RPMI7951 (cell line): ENCODE measurements around the genes TNNT1 and COX6B2.

- RAMPAGE, long total RNA: no peak
Measured at GRCh38 chr19:55076134-55077087, 742 bp downstream of the EPS8L1 start.

DNA sequence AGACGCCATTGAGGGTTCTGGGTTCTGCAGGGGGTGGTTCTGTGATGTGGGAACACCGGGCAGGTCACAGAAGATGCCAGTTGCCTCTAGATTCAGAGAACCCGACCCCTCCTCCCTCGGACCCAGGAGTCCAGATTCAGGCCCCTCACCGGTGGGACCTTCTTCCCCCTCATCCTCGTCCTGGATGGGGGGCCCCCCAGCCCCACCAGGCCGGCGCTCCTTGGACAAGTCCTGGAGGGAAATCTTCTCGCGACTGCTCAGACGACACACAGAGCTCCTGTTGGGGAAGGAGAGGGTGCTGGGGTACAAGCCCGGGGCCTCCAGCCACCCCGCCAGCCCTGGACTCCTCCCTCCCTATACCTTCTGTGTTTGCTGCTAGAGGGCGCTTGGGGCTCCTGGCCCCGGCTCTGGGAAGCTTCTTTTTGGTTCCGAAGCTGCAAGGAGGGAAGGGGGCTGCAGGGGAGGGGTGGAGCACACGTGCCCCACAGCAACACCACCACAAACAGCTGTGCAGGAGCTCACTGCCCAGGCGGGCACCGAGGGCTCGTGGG is 20.3 kb downstream of the EPS8L1 start:
- RAMPAGE, long total RNA: no peak

DNA sequence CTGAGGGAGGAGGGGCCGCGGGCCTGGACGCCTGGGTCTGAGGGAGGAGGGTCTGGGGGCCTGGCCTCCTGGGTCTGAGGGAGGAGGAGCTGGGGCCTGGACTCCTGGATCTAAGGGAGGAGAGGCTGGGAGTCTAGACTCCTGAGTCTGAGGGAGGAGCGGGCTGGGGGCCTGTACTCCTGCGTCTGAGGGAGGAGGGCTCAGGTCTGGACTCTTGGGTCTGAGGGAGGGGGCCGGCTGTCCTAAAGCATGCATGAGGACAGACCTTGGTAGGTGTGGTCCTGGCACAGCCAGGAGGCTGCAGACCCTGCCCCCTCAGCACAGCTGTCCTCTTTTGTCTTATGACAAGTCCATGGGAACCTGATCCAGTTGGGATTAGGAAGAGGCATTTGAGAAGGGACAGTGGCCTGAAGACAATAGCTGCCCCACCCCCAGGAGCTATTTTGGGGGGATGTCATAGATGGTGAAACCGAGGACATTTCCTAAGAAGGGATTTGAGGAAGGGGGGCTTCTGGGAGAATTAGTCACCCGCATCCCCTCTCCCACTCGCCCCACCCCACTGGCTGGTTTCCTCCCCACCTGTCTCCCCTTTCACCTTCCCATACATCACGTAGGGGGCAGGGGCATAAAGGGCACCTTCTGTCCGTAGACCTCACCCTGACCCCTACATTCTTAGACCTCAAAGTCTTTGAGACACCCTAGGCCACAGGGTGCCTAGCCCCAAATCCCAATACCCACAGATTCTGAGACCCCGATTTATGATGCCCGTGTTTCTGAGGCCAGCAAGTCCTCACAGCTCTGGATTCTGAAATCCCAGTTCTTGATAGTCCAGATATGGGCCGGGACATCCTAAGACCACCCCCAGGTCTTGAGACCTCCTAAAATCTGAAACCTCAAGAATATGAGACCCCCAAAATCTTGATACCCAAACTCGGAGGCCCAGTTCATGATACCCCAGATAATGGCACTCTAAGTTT is 984 bp downstream of the TNNT1 start:
- RAMPAGE, long total RNA: no peak

DNA sequence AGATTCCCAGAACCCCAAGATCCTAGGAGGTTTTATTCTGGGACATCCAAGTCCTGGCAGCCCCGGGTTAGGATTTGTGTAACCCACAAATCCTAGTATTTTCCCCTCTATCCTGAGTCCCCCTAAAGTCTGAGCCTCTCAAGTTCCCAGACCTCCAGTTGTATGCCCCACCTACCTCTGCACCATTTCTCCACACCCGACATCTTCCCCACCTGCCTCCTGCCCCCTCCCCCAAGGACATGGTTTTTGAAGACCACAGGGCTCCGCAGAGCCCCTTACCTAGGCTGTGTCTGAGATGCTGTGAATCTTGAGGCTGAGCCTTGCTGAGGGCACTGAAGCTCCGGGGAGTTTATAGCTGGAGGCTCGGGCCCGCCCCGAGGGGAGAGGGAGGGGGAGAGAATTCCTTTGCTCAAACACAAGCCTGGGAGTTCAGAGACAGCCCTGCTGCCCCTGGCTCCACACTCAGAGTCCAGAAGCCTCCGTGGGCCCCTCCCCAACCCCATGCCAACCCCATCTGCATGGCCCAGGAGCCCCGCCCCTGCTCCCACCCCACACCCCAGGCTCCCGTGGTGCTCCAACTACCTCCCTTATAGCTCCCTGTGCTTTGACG is at the start of gene TNNT1:
TNNT1 (minus strand) TSS at position 325 of the 610 bp plus-strand sequence.
- RAMPAGE, long total RNA: no peak

GRCh38 chr19:55159645-55160301 is 2.2 kb upstream of the TNNI3 start:
- RAMPAGE, long total RNA: no peak

- RAMPAGE, long total RNA: no peak
Measured at GRCh38 chr19:55223918-55224525, 4.5 kb downstream of the TMEM86B start.

DNA sequence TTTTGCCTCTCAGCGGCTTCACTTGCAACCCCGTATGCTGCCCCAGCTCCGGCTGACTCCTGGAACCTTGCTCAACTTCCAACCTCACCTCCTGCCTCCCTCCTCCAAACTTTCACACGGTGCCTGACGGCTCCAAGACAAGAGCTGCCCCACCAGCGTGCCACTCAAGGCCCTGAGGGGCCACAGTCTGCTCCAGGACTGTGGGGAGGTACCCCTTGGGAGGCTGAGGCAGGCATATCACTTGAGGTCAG is 12.9 kb downstream of the PPP6R1 start:
- RAMPAGE, long total RNA: no peak

GRCh38 chr19:55256804-55257079 is 2.1 kb downstream of the PPP6R1 start:
- RAMPAGE, long total RNA: no peak

GRCh38 chr19:55273910-55274612 is 5.8 kb downstream of the HSPBP1 start:
- RAMPAGE, long total RNA: no peak

- RAMPAGE, long total RNA: no peak
Measured at GRCh38 chr19:55301549-55302625, 18.1 kb downstream of the BRSK1 start.

DNA sequence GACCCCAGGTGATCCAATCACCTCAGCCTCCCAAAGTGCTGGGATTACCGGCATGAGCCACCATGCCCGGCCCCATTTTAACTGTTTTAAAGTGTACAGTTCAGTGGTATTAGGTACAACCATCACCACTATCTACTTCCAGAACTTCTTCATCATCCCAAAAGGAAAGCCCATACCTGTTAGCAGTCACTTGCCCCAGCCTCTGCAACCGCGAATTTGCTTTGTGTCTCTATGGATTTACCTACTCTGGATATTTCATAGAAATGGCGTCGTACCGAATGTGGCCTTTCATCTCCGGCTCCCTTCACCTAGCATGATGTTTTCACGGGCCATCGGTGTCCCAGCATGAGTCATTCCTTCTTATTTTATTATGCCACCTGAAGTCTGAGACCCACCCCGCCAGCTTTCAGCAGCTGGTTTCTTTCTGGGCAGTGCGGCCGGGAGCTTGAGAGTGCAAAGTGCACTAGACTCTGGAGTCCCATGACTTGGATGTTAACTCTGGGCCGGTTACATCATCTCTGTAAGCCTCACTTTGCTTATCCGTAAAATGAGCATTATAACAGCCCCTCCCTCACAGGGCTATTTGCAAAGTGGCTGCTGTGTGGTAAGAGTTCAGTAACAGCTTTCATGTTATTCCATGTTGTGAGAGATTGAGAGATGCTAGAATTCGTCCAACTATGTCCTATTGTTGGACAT is 5.9 kb upstream of the KMT5C start:
- RAMPAGE, long total RNA: no peak

DNA sequence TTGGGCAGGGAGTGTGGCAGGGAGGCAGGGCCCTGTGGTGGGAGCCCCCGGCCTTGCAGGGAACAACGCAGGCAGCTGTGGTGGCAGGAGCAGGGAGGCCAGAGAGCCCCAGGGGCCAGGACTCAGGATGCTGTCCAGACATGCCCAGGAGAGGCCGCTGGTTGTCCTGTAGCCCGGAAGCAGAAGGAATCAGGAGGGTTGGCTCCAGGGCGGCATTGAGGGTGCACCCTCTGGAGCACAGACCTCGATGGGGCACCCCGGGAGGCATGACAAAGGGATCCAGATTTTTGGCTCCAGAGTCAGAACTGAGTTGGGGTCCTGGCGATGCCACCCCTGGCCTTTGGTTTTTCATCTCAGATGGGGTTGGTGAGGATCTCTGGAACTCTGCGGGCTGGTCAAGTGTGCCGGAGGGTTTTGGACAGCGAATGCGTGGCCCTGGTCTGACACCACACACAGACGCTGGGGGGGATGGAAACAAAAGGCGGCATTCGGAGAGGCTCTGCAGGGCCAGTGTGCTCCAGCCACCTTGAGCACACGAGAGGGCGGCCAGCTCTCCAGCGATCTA is 5.0 kb downstream of the KMT5C start:
- RAMPAGE, long total RNA: no peak

GRCh38 chr19:55354506-55355394 is at the start of gene COX6B2:
Gene COX6B2 (minus strand): TSS chr19:55354719.
- RAMPAGE, long total RNA: no peak

- RAMPAGE, long total RNA: no peak
Measured at GRCh38 chr19:55388858-55389972, 3.5 kb downstream of the RPL28 start.

DNA sequence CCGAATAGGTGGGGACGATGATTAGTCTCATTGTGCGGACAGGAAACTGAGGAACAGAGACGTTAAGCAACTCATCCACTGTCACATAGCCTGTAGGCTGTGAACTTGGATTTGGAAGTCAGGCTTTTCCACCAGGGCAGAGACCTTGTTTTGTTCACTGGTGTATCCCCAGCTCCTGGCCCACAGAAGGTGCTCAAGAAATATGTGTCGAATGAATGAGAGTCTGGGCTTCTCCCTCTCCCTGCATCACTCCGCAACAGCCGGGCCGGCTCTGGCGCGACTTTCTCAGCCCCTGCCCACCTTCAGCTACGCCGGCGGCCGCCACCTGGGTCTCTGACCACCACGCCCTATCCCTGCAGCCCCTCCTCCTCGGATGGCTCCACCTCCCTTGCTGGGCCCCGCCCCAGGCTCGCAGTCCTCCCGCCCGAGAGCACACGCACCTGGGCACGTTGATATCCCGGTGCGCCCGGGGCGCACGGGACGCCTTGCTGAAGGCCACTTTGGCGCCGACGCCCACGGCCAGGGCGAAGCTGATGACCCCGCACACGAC is 1.3 kb downstream of the SHISA7 start:
- RAMPAGE, long total RNA: no peak

DNA sequence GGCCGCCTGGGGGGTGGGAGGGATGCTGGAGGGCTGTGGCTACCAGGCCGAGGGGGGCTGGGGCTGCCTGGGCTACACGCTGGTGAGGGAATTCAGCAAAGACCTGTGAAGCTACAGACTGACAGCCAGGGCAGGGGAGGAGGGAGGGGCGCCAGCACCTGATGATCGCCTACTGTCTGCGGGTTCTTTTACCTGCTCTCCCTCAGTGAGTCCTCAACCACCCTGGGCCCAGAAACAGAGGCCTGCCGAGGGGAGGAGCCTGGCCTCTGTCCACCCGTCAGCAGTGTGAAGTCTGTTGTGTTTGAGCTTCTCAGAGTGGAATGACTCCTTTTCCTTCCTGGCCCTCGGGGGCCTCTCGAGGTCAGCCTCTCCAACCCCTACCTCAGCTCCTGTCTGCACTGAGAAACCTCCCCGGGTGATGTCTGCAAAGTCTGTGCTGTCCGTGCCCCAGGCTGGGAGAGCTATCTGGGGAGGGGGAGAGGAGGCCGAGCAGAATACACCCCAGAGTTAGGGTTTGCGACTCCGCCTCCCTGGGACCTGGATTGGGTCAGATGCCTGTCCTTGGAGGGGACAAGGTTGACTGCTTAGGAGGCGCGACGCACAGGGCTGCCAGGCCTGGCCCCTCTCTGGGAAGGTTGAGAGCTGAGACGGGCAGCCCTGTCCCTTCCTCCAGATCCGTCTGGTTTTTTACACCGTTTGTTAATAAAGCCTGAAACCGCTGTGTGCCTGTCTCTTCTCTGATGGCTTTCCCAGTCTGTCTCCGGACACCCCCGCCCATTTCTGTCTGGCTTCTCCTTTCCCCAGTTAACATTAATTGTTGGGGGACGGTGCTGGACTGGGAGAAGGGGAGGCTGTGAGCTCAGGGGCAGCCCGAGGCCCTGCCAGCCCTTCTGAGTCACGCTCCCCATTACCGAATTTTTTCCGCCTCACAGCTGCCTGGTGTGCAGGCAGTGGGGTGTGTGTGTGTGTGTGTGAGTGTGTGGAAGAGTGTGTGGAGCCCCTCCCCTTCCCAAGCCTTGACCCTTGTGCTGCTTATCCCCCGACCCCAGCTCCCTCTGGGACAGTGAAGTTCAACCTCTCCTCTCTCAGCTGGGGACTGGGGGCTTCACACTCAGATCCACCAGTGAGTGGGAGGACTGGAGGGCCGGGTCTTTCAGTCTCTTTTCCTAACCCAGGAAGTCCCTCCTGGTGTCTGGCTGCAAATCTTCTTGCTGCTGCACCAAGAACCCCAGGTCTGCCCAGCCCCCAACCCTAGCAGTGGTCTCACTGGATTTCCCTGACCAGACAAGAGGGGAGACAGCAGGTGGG is 934 bp upstream of the SSC5D start:
- RAMPAGE, long total RNA: no peak

GRCh38 chr19:55518020-55519046 is 18.6 kb downstream of the SBK2 start:
- RAMPAGE, long total RNA: no peak

DNA sequence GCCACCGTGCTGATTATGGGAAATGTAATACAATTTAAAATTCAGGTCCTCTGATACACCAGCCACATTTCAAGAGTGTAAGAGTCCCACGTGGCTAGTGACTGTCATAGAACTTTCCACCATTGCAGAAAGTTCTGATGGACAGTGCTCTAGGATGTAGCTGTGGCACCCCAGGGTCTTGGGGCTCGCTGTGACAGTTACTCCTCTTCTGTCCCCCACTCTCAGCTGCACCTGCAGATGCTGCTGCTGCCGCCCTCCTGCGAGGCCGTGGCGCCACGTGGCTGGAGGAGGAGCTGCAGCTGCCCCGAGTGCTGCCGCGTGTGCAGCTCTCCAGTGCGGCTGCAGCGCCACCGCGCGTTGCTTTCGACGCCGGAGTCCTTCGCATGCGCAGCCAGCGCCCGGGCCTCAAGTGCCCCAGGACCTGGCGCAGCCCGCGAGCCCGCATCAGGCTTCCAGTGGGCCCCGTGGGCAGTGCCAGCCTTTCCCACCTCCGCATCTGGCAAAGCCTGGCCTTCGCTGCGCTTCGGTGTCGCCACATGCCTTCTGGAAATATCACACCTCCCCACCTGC is 816 bp upstream of the ZNF580 start:
- RAMPAGE, long total RNA: no peak

DNA sequence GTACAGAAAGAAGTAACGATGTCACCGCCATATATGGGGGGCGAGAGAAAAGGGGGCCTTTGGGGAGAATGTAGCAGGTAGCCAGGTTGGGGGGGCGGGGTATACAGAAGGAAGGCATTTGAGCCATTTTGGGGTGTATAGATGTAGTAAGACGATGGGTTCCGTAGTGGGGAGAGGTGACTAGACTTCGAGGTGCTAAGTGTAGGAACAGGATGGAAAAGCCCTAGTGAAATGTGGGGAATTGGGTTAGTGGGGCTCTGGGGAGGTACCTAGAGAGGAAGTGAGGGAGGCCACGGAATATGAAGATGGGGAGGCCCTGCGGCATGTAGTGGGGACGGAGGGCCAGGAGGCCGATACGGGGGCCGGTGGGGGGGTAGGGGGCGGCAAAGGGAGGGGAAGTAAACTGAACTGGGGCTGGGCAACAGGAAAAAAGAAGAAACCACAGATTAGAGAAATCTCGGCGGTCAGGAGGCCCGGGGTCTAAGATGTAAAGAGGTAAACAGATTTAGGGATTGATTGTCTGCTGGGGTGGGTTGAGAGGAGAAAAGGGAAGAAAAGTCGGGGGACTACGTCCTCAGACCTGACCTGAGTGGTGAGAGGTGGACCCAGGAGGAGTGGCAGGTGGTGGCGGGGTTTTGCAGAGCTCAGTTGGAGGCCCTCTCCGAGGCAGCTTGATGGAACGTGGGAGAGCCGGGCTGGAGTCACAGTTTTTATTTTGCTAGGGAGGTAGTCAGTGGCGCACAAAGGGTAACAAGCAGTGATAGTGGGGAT is 1.0 kb downstream of the ZNF580 start:
- RAMPAGE, long total RNA: no peak

DNA sequence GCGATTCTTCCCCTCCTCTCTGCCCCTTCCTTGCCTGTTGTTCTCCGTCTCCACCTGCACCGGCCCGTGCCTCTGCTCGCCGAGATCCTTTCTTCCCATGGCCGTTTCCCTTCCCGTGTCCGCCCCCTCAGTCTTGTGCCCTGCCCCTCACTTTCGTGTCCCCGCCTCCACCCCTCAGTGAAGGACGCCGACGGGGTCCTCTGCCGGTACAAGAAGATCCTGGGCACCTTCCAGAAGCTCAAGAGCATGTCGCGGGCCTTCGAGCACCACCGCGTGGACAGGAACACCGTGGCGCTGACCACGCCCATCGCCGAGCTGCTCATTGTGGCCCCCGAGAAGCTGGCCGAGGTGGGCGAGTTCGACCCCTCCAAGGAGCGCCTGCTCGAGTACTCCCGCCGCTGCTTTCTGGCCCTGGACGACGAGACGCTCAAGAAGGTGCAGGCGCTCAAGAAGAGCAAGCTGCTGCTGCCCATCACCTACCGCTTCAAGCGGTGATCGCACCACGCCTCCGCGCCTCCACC is 2.5 kb upstream of the U2AF2 start:
- RAMPAGE, long total RNA: no peak